Measurements from ENCODE around the genes S100A10, LCE3B, LCE1E and LCE1C.

DNA sequence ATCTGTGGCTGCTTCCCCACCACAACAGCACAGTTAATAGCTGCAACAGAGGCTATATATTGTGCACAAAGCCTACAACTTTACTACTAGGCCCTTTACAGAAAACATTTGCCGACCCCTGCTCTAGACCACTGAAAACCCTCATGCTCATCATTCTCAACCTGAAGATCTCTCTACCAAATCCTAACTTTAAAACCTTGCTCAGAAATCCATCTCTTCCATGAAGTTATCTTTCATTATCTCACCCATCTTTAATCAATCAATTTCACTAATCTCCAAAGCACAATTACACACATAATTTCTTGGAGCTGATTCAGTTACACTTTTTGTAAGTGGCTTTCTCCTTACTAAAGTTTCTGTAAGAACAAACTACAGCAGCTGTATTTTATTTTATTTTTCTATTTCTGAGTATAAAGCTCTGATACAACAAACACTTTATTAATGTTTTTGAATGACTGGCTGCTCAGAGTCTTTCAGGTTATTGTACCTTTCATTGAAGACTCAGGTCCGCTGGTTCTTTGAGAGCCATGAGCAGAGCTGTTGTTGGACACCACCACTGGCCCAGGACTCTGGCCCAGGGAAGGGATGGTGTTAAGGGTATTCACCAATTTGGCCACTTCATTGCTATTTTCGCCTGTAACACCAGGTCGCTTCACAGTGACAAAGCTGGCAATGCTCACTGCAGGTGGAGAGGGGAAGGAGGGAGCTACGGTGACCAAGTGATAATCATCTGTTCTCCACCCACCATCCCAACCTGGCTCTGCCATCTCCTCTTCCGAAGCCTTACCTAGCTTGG is 28.2 kb downstream of the PSMB4 start:
- PRO-cap, 2 experiments: no peak in any of the 2 experiments
- RAMPAGE, long total RNA, 5 experiments: no peak in any of the 5 experiments

DNA sequence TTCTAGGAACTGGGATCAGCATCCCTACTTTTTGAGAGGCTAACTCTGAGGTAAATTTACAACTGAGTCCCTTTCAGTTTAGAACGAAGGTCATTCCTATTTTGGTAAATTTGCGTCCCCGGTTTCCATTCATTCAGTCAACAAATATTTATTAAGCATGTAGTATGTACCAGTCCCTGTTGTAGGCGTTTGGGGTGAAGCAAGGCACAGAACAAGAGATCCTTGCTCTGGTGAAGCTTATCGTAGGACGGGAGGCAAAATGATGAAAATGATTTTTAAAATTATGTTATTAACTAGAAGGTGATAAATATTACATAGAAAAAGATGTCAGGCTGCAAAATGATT is 715 bp upstream of the CGN start:
- PRO-cap, 2 experiments: no peak in any of the 2 experiments
- RAMPAGE, long total RNA, 5 experiments: no peak in any of the 5 experiments

GRCh38 chr1:151562428-151562882 is 22.3 kb downstream of the TUFT1 start:
- PRO-cap, 2 experiments: peak in 1 of 2 experiments; most common plus-strand start chr1:151562502 (in 1)
- RAMPAGE, long total RNA, 5 experiments: no peak in any of the 5 experiments

DNA sequence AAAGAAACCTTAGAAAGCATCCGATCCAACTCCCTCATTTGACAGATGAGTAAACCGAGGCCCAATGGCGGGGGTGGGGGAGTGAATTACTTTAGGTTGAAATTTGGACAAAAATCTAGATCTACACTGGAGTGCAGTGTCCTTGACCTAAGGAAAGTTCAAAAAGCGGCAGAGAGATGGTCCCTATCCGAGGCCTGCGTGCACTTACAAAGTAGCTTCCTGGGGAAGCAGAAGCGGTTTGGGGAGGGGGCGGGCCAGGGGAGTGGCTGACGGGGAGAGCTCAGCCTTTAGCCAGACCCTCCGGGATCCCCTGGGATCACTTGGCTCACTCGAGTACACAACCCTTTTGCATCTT is 18.3 kb upstream of the SNX27 start:
- PRO-cap, 2 experiments: no peak in any of the 2 experiments
- RAMPAGE, long total RNA, 5 experiments: no peak in any of the 5 experiments

- PRO-cap, 2 experiments: peak in 1 of 2 experiments; most common plus-strand start chr1:151612839 (in 1); most common minus-strand start chr1:151612853 (in 1)
- RAMPAGE, long total RNA, 5 experiments: no peak in any of the 5 experiments
Observed at GRCh38 chr1:151612664-151613228, 896 bp downstream of the SNX27 start.

DNA sequence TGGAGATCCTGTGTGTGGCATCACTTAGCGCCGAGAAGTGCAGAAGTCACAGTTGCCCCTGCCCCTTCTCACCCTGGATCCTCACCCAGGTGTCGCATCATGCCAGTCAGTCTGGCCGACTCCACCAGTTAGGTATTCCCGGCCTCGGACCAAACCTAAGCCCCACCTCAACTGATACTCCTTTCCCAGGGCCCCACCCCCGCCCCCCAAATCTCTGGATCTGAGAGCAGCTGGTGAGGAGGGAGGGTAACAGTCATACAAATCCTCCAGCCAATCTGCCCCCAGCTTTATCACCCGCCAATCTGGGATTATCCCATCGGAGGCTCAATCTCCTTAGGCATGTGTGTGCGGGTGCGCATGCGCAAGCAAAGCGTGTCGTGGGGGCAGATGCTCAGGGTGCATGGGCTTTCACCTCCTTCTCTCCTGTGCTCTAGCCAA is 5.3 kb downstream of the CELF3 start:
- PRO-cap, 2 experiments: no peak in any of the 2 experiments
- RAMPAGE, long total RNA, 5 experiments: no peak in any of the 5 experiments

DNA sequence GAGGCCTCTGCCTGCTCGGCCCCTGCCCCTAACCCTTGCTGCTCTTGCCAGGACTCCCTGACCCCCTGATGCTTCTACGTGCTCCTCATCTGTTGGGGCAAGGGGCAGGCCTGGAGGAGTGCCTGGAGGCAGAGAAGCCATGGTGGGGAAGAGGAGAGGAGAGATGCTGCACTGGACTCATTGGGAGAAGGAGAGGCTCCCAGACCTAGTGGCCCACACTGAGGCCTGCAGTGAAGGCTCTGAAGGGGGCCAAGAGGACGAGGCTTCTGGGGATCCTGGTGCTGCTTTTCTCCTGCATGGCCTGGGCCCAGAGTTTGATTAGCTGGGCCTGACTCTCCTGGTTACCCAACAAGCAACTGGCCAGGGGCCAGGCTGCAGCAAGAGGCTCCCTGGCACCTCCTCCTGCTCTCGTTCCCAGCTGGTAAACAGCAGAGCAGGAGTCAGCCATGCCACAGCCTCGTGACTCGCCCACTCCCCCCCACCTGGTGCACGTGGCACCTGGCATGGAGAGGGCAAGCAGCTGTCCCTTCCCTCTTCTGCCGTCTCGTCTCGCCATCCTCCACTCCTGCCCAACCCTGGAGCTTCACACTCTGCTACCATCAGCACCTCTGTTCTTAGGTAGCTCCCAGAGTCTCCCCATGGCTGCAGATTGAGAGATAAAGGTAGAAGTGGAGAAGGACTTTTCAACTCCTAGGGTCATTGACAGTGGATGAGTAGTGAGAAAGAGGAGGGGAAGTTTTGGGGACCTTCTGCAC is 931 bp upstream of the RORC start:
- PRO-cap, 2 experiments: peak in 2 of 2 experiments; most common plus-strand start position 490 of the sequence (in 2); most common minus-strand start position 316 of the sequence (in 1)
- RAMPAGE, long total RNA, 5 experiments: no peak in any of the 5 experiments

DNA sequence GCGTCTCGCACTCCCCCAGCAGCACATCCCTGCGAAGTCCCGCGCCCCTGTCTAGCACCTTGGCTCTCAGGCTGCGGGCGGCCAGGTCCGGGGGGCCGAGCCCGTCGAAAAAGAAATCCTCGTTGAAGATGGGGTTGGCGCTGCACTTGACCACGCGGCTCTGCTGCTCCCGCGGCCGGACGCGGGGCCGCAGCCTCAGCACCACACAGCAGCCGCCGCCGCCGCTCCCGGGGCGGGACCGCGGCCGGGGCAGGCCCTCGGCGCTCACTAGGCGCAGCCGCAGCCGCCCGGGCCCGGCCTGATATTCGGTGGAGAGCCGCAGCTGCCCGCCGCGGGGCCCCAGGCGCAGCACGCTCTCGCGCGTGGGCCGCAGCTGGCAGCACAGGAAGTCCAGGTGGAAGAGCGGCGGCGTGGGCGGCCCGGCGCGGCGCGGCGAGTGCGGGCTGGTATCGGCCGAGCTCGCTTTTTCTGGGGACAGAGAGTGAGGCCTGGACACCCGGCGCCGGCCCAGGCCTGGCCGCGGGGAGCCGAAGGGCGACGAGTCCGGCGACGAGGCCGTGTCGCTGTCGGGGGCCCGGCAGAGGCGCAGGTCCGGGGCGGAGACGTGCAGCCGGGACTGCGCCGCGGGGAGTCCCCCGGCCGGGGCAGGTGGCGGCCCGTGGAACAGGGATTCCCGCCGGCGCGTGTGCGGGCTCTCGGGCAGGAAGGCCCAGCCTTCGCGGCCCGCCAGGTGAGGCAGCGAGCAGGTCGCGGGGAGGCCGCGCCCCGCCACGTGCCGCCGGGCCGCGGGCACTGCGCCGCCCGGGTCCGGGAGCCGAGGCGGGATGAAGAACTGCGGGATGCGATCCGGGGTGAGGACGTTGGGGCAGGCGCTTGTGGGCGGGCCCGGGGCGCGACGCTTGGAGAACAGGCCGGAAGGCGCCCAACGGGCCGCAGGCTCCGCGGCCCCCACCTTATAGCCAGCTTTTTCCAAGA is 1.3 kb downstream of the C2CD4D start:
- PRO-cap, 2 experiments: no peak in any of the 2 experiments
- RAMPAGE, long total RNA, 5 experiments: no peak in any of the 5 experiments

- PRO-cap, 2 experiments: no peak in any of the 2 experiments
- RAMPAGE, long total RNA, 5 experiments: no peak in any of the 5 experiments
Observed at GRCh38 chr1:151851694-151852470, 1.6 kb downstream of the THEM5 start.

GRCh38 chr1:151976532-151977253 is 17.0 kb downstream of the S100A10 start:
- PRO-cap, 2 experiments: no peak in any of the 2 experiments
- RAMPAGE, long total RNA, 5 experiments: no peak in any of the 5 experiments

DNA sequence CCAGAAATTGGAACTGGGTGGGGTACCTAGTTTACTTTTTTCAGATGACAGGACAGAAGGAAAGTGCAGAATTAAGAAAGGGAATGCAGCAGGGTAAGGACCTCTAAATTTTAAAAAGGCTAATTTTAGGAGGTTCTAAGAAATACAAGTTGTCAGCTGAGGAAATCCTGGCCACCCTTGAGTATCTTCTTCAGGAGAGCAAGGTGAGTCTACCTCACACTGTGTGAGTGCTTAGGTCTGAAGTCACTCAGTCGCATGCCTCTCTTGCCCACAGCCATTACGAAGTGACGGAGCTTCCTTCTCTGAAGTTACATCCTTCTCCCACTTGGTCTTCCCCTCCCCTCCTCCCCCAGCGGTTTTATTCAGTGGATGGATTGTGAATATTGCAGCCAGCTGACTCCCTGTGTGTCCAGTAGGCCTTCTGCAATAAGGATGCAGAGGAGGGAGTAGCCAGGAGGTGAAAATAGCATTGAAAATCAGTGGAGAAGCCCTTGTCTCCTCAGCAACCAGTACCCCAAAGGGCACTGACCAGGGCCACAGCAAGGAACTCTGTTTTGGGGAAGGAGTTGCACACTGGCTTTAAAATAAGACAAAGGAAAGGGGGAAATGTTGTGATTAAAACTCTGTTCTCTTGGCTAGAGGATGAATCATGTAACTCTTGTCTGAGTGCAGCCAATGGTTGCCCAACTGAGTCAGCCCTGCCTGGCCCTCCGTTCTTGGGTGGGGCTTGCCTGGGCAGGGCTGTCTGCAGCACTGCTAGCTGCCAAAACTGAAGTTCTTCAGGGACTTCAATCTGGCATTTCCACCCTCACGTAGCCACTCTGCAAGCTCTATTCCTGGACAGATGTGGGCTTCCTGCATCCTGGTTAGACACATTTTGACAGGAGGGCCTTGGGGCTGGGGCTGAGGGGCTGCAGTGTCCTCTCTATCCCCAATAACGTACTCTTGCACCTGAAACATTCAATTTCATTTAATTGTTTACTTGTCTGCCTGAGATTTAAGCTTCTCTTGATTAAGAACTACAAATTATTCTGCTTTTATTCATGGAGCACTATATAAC is 4.3 kb downstream of the S100A10 start:
- PRO-cap, 2 experiments: peak in 2 of 2 experiments; most common plus-strand start position 782 of the sequence (in 2); most common minus-strand start position 591 of the sequence (in 1)
- RAMPAGE, long total RNA, 5 experiments: no peak in any of the 5 experiments

GRCh38 chr1:151993584-151994201 is at the start of gene S100A10:
Gene S100A10 (minus strand): TSS chr1:151993859.
- PRO-cap, 2 experiments: peak in 2 of 2 experiments; most common plus-strand start chr1:151994010 (in 2); most common minus-strand start chr1:151993812 (in 2)
- RAMPAGE, long total RNA, 5 experiments: start-site peak on the minus strand in 5 of 5 experiments, at chr1:151993779-151993869 at its widest, 31 to 8,760 reads per replicate

DNA sequence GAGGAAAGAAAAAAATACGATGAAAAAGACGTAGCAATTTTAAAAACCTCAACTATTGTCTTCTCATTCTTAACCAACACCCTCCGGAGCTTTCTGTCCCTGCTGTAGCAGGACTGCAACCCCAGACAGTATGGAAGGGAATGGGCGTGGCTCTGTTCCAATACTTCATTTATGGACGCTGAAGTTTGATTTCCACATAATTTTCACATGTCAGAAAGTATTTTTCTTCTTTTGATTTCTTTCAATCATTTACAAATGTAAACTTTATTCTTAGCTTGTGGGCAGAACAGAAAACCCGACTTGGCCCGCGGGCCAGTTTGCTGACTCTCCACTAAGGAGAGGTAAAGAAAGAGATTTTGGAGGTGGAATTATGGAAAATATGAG is 967 bp downstream of the S100A11 start:
- PRO-cap, 2 experiments: peak in 1 of 2 experiments; most common minus-strand start position 132 of the sequence (in 1)
- RAMPAGE, long total RNA, 5 experiments: no peak in any of the 5 experiments

DNA sequence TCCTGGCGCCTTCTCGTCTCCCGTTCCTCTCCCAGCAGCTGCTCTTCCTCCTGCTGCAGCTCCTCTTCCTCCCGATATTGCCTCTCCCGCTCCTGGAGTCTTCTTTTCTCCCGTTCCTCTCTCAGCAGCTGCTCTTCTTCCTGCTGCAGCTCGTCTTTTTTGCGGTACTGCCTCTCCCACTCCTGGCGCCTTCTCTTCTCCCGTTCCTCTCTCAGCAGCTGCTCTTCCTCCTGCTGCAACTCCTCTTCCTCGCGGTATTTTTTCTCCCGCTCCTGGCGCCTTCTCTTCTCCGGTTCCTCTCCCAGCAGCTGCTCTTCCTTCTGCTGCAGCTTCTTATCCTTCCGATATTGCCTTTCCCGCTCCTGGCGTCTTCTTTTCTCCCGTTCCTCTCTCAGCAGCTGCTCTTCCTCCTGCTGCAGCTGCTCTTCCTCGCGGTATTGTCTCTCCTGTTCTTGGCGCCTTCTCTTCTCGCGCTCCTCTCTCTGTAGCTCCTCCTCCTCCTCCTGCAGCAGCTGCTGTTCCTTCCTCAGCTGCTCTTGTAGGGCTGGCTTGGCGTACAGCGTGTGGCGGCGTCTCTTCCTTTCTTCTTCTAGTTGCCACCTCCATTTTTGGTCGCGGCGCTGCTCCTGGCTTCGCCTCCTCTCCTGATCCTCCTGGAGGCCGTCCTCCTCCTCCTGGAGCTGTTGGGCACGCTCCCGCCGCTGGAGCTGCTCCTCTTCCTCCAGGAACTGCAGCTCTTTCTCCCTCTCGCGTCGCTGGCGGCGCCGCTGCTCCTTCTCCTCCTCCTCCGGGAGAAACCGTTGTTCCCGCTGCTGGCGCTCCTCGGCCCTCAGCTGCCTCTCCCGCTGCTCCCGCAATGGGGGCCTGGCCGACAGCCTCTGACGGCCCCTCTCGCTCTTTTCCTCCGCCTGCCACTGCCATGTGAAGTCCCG is 5.0 kb downstream of the TCHH start:
- PRO-cap, 2 experiments: no peak in any of the 2 experiments
- RAMPAGE, long total RNA, 5 experiments: no peak in any of the 5 experiments

DNA sequence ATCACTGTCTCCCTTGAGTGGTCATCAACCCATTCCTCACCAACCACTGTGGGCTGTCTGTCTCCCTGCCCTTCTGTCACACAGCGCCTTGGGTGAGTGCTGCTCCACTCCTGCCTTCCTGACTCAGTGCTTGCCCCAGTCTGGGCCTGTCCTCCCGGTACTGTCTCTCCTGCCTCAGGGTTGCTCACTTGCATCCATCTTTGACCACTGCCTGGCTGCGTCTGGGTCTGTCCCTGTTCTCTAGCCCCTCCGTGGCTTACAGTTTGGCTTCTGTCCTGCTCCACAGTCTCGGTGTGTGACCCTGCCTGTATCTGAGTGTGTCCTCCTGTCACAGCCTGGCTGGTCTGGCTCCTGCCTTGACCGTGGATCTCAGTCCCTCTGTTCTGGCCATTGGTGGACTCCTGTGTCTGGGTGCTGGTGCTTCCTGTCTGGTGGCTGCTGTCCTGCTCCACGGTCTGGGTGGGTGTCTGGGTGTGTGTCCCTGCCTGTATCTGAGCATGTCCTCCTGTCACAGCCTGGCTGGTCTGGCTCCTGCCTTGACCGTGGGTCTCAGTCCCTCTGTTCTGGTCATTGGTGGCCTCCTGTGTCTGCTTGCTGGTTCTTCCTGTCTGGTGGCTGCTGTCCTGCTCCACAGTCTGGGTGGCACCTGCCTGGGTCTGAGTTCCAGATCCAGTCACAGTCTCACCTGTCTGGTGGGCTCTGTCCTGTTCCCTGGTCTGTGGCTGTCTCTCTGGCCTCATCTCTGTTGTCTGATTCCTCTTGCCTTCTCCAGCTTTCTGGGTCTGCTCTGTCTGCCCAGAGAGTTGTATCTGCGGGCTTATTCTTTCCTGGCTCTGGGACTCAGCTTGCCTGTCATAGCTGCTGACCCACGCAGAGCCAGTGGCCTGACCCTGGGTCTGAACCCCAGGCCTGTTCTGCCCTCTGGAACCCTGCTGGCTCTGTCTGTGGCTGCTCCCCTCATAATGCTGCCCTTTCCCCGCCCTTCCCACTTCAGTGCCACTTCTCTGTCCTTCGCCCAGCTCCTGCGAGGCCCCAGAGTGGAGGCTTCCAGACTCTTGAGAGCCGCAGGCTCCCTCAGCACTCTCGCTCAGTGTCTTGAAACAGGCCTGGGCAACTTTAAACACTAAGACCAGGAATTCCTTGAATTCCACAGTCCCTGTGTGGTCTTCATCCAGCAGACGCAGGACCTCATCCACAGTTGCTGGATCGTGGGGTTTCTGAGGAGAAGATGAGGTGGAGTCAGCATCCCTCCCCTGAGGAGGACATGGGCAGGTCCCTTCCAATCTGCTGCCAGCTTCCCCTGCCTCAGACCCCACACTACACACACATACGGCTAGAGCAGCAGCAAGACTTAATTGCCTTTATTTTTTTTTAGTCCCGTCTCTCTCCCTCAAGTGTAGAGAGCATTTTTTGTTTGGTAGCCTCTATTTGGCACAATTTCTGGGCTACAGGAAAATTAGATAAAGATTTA is 3.8 kb downstream of the CRNN start:
- PRO-cap, 2 experiments: peak in 1 of 2 experiments; most common minus-strand start position 1,089 of the sequence (in 1)
- RAMPAGE, long total RNA, 5 experiments: no peak in any of the 5 experiments

DNA sequence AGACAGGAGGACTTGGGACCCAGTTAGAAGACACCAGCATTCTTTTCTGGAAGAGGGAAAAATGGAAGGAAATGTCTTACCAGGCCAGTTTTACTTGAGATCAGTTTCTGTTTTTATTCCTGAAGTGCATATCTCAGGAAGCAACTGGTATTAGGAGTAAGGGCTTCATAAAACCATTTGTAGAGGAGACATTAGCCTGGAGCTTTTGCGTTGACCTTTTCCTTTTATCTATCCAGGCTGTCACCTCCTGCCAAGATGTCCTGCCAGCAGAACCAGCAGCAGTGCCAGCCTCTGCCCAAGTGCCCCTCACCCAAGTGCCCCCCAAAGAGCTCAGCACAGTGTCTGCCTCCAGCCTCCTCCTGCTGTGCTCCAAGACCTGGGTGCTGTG is at the start of gene LCE3B:
LCE3B (plus strand) TSS at position 256 of the 388 bp plus-strand sequence.
- PRO-cap, 2 experiments: no peak in any of the 2 experiments
- RAMPAGE, long total RNA, 5 experiments: no peak in any of the 5 experiments

GRCh38 chr1:152718421-152718804 is 909 bp upstream of the C1orf68 start:
- PRO-cap, 2 experiments: no peak in any of the 2 experiments
- RAMPAGE, long total RNA, 5 experiments: no peak in any of the 5 experiments

- PRO-cap, 2 experiments: no peak in any of the 2 experiments
- RAMPAGE, long total RNA, 5 experiments: no peak in any of the 5 experiments
Observed at GRCh38 chr1:152721459-152721669, 2.0 kb downstream of the C1orf68 start.

DNA sequence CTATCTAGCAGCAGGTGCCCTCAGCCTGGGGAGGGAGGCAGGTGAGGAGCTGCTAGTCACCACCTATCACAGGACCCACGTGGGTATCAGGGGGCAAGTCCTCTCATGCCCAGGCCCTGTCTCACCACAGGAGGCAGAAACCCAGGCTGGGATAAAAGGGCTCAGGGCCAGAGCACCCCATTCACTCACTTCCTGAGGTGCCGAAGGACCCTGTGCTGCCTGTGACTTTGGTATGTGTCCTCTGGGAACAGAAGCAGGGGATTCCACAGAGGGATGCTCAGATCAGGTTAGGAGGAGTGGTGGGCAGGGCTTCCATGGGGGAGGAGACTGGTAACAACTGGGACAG is at the start of gene LCE1E:
LCE1E (plus strand) TSS at position 180 of the 346 bp plus-strand sequence.
- PRO-cap, 2 experiments: no peak in any of the 2 experiments
- RAMPAGE, long total RNA, 5 experiments: no peak in any of the 5 experiments

DNA sequence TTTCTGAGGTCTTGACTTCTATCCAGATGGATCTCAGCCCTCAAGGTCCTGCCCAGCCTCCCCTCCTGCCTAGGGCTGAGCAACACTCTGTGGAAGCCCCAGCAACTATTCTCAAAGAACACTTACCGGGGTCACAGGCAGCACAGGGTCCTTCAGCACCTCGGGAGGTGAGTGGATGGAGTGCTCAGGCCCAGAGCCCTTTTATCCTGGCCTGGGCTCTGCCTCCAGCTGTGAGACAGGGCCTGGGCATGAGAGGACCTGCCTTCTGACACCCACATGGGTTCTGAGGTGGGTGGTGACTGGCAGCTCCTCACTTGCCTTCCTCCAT is at the start of gene LCE1C:
LCE1C (minus strand) TSS at position 177 of the 328 bp plus-strand sequence.
- PRO-cap, 2 experiments: no peak in any of the 2 experiments
- RAMPAGE, long total RNA, 5 experiments: no peak in any of the 5 experiments